Gallbladder (tissue), 1 donor: ENCODE measurements around a stretch of chr12.

GRCh38 chr12:1661341-1662440 lies 29.2 kb upstream of the ADIPOR2 start:
- PRO-cap, result bidirectional peak, plus-strand start at chr12:1662125, minus-strand start at chr12:1661844

DNA sequence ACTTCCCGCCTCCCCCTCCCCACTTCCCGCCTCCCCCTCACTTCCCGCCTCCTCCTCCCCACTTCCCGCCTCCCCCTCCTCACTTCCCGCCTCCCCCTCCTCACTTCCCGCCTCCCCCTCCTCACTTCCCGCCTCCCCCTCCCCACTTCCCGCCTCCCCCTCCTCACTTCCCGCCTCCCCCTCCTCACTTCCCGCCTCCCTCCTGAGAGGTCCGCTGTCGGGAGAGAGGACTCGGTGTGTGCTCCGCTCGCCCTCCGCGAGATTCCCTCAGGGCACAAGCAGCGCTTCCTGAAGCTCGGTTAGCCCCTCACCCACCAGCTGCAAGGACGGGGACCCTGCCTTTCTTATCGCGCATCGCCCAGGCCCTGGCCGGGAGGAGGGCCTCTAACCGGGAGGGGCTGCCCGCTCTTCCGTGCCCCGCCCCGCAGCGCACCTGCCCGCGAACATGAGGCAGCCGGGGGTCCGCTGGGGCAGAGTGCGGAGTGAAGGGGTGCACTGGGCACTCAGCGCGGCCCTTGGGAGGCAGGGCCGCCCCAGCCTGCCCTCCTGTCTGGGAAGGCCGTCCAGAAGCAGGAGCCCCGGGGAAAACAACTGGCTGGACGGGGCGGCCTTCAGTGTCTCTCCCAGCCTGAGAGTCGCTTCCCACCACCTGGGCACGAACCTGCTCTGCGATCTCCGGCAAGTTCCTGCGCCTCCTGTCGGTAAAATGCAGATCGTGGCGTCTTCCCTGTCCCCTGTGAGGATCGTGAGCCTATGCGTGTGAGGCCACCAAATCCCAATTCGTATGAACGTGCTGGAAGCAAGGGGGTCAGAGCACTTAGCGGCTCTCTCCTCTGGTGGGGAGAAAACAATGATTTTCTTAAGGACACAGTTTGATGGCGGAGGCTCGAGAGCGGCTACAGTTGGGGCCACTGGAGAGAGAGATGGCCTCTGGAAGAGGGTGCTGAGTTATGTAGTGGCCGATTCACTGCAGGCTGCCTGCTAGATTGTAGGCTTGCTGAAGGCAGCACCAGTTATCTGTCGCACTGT lies 28.0 kb upstream of the ADIPOR2 start:
- PRO-cap, result no peak

DNA sequence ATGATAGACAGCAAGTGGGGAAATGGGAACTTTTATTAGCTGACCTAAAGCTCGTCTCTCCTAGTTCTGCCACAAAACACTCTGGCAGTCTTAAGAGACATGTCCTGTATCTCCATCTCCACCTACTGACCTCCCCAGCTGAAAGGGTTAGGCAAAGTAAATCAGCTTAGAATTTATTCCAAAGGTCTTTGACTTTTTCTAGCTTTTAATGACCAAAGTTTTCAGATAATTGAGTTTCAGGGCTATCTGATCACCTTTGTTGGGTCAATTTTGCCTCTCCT lies 9.4 kb upstream of the ADIPOR2 start:
- PRO-cap, result no peak

DNA sequence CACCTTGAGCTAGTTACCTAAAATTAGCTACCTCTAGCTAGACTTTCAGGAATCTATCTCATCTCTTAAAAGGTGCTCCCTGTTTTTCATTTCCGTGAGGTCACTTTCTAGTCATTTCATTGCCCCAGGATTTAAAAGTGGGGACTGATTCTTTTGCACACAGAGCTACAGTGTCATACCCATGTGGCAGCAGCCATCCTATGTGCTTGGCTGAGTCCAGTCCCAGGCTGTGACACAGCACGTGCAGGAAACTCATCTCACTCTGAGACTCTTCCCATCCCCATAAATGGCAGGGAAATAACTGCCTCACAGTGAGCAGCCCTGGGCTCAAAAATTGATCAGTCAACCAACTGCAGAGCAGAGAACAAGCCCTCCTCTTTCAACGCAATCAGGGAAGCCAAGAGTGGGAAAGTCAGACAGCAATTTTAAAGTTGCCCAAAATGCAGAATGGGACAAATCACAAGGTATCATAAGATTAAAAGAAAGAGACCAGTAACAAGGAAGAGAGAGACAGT lies 37.4 kb downstream of the DCP1B start:
- PRO-cap, result no peak

DNA sequence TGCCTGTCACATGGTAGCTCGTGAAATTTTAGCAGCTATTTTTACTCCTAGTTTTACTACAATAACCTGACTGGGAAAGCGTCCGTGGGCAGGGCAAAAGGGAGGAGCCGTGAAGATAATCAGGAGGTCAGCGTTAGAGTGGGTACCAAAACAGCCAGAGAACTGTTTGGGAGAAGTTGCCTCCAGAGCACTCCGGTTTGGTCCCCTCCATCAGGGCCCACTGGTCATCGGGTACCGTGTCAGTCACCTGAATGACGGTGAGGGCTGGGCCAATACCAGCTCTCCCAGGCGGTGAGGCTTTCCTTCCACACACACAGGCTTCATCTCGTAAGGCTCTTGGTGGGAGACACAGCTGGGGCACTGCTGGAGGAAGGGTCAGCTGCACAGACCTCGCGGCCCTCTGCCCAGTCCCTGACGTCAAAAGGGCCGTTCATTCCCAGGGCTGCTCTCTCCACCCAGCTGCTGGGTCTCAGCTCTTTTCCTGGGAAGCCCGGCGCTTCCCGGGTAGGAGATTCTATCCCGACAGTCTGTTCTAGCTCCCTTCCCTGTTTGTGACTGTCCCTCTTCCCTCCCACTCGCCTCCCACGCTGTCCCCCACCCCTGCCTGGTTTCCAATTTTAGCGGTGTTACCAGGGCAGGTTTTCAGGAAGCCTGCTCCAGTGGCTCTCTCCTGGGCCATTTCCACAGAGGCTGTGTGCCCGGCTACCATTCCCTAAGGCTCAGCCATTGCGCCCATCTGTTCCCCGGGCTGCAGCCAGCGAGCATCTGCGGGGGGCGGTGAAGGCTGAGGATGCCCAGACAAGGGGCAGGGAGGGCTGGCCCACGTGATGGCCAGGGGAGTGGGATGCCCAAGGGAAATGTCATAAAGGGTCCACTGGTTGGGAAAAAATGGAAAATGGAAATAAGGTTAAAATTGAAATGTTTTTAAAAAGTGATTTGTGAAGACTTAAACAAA lies 186.5 kb downstream of the CACNA1C start:
- PRO-cap, result no peak

GRCh38 chr12:2264682-2265576 lies 212.1 kb downstream of the CACNA1C start:
- PRO-cap, result unidirectional peak, minus-strand start at chr12:2264990

- PRO-cap, result no peak
Measured at GRCh38 chr12:2376690-2377319, 324.0 kb downstream of the CACNA1C start.

GRCh38 chr12:2384989-2385559 lies 332.3 kb downstream of the CACNA1C start:
- PRO-cap, result no peak

DNA sequence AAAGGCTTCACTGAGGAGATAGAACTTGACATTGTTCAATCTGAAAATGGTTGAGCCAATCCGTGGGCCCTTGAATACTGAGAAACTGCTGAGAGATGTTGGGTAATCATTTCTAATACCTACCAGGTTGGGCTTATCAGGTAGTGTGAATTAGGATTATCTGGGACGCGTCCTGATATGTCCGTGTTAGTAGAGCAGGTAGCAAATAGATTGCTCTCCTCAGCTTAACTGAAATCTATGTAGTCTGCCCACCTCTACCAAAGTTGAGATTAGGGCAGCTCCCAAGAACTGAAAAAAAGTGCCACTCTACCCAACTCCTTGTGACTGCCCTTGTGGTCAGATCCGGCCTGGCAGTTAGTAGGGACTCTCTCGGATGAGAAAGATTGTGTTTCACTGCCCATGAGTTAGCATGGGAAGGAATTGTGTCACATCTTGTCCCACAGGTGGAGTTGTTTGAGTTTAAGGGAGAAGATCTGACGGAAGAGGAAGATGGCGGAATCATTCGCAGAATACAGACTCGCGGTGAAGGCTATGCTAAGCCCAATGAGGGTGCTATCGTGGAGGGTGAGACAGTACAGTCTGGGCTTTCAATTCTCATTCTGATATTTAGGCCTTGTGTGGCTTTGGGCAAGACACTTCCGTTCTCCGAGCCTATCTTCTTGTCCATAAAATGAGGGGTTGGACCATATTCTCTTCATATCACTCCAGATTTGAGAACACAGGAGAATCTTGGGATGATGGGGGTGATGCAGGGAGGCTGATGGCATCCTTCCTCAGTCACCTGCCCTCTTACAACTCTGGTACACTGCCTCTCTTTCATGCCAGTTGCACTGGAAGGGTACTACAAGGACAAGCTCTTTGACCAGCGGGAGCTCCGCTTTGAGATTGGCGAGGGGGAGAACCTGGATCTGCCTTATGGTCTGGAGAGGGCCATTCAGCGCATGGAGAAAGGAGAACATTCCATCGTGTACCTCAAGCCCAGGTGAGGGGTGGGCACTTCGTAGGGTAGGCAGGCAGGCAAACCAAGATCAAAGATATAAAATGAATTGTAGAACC lies 3.8 kb downstream of the FKBP4 start:
- PRO-cap, result no peak

DNA sequence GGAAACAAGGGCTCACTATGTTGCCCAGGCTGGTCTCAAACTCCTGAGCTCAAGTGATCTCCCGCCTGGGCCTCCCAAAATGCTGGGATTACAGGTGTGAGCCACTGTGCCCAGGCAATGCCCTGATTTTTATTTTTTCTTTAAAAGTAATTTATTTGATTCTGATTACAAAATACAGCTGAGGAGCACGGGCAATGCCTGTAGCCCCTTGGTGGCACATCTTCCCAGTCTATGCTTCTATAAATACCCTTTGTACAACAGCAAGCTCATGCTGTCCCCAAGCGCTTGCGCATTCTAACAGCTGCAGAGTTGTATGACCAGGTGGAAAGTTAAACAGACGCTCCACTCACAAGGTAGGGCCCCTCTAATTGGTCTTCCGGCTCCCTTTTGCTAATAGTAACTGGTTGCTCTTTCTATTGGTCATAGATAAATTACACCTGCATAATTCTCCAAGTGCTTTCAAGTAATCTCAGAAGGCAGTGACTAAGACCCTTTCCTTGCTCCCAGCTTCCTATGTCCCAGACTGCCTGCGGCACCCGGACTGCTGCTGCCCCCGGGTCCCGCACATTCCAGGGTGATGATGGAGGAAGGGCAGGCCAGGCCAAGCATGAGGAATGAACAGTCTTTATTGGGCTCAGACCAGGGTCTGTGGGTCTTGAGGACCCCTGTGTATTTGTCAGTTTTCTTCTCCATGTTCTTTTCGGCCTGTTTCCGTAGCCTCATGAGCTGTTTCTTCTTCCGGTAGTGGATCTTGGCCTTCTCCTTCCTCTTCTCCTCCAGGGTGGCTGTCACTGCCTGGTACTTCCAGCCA lies 6.1 kb upstream of the TSPAN9 start:
- PRO-cap, result no peak

- PRO-cap, result no peak
Measured at GRCh38 chr12:3100139-3100692, 23.0 kb downstream of the TSPAN9 start.

DNA sequence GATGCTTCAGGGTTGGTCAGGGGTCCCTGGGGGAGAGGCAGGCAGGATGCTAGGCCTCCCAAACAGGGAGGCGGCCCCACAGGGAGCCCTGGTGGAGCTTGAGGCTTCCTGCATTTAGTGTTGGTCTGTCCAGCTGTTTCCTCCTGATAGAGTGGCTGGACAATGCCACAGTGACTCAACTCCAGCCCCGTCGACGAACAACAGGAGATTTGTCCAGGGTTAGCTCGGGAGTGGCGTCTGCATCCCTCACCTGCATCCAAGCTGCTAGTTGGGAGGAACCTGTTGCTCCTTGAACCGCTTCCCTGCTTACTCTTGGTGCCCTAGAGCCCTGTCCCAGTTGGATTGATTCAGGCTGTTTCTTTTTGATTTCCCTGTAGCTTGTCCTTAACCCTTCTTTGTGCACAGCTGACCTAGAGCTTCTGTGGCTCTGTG lies 45.8 kb downstream of the TSPAN9 start:
- PRO-cap, result no peak

- PRO-cap, result no peak
Measured at GRCh38 chr12:3137209-3138082, 60.3 kb downstream of the TSPAN9 start.

DNA sequence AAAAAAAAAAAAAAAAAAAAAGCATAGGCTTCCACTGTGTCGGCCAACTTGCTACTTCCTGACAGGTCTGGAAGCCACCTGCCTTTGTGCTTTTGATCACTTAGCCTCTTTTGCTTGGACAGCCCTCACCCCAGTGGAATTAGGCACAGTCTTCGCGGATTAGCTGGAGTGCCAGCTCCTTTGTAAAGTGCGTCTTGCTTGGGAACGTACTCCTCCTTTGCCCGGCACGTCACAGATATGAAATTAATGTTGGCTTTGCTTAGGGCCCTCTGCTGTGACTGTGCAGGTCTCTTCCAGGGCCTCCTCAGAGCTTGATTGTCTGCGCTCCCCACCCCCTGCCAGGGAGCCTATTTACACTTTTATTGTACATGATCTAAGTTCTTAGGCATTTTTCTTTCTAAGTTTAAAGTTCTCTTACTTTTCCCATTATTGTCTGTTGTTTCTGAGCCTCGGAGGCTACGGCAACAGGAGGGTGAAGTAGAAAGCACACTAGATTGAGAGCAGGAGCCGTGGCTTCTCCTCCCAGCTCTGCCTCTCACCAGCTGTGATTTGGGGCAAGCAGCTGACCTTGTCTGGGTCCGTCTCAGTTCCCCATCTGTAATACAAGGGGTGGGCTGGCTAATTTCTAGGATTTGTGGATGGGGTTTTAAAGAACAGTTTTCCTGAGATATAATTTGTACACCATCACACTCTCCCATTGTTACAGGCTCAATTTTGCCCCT lies 81.7 kb downstream of the TSPAN9 start:
- PRO-cap, result no peak

- PRO-cap, result bidirectional peak, plus-strand start at chr12:3168956, minus-strand start at chr12:3168788
Measured at GRCh38 chr12:3168699-3169262, 91.6 kb downstream of the TSPAN9 start.

DNA sequence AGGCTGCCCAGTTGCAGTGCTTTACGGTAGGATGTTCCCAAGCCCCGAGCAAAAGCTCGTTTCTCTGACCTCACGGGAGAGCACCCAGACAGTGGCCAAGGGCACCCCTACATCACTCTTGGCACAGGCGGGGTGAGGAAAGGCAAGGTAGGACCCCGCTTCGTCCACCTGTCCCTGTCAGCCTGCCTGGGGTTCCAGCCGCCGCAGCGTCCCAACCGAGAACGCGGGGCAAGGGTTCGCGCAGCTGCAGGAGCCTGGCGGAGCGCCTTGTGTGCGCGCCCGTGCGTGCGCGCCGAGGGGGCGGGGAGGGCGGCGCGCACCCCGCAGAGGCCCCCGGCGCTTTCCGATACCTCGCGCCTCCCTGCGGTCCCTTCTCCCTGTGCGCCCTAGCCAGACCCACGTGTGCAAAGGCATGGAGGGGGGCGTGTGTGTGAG lies 122.3 kb downstream of the TSPAN9 start:
- PRO-cap, result no peak

DNA sequence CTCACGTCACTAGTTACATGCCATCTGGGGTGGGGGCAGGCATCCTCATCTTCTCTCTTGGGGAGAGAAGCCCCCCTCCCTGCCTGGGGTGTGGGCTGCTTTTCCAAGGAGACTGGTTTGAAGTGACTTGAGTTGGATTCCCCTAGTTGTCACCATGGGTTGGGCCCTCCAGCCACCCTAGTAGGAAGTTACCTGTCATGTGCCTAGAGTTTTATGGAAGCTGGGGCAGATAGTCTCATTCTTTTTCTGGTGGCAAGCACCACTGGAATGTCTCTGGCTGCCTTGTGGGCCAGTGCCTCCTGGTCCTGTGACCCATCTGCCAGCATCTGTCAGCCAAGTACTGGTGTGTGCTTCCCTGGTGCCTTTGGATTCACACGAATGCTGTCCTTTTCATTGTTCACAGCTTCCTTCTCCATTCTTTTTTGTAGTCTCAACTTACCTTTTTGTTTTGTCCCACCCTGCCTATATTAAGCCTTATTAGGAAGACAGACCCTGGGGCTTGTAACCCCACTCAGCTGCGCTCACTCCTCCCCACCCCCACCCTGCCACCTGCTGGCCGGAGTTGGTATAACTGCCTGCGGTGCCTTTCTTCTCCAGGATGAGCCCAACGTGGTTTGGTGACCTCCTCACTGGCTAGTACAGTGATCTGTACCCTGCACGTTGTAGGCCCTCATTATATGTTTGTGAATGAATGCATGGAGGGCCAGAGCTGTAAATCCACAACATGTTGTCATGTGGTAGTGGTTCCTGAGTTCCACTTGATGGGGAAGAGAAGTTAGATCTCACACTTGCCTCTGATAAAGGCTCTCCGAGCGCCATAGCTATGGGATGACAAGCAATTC lies 125.7 kb downstream of the TSPAN9 start:
- PRO-cap, result no peak

DNA sequence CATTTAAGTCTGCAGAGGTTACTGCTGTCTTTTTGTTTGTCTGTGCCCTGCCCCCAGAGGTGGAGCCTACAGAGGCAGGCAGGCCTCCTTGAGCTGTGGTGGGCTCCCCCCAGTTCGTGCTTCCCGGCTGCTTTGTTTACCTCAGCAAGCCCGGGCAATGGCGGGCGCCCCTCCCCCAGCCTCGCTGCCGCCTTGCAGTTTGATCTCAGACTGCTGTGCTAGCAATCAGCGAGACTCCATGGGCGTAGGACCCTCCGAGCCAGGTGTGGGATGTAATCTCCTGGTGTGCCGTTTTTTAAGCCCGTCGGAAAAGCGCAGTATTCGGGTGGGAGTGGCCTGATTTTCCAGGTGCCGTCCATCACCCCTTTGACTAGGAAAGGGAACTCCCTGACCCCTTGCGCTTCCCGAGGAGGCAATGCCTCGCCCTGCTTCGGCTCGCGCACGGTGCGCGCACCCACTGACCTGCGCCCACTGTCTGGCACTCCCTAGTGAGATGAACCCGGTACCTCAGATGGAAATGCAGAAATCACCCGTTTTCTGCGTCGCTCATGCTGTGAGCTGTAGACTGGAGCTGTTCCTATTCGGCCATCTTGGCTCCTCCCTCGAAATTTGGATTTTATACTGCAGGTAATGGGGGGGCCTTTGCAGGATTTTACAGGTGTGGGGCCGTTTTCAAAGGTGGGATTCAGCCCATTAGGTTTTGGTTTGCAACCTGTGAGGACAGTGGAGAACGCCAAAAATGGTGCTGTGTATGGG lies 93.2 kb upstream of the PRMT8 start:
- PRO-cap, result no peak

- PRO-cap, result no peak
Measured at GRCh38 chr12:3492365-3492675, 1.3 kb downstream of the PRMT8 start.

DNA sequence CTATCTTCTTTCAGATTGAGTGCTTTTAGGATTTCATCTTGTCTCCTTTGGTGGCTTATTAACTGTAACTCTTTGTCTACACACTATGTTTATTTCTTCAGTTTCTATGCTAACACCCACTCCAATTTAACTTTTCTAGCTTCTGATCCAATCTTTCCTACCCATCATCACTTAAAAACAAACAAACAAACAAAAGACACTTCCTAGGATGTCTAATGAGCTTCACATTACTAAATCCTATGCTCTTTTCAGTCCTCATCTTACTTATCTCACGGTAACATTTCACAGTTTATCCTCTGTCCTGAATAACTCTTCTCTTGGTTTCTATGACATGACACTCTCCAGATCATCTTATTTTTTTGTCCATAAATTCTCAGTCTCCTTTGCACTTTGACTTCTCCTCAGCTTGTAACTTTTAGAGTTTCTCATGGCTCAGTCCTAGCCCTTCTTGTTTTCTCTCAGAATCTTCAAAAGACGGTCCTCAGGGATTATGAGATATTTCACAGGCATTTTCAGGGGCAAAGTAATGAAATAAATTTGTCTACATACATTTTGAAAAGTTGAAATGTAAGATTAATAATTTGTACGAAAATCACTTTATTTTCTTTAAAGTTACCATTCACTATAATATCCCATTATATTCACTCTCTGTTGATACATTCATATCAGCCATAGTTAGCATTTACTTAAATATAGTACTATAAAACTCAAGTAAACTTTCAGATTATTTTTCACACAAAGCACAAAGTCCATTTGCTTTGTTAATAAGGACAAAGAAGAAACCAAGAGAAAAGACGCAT lies 7.1 kb downstream of the PARP11 start:
- PRO-cap, result no peak